Cardiac muscle cell (in vitro differentiated cells and primary cell): ENCODE measurements around a stretch of chr1.

GRCh38 chr1:17233604-17234194 is 15.2 kb upstream of the PADI3 start:
- RAMPAGE, long total RNA: no peak
- RRBS: no CpG with 5 or more reads among the region's 7 CpGs

- RAMPAGE, long total RNA: no peak
- RRBS: no CpG with 5 or more reads among the region's 12 CpGs
These were observed 22.4 kb downstream of the RCC2 start for GRCh38 chr1:17416996-17417612.

- RAMPAGE, long total RNA: no peak
- RRBS: no CpG with 5 or more reads among the region's 7 CpGs
These were observed 11.6 kb downstream of the RCC2 start for GRCh38 chr1:17427971-17428276.

DNA sequence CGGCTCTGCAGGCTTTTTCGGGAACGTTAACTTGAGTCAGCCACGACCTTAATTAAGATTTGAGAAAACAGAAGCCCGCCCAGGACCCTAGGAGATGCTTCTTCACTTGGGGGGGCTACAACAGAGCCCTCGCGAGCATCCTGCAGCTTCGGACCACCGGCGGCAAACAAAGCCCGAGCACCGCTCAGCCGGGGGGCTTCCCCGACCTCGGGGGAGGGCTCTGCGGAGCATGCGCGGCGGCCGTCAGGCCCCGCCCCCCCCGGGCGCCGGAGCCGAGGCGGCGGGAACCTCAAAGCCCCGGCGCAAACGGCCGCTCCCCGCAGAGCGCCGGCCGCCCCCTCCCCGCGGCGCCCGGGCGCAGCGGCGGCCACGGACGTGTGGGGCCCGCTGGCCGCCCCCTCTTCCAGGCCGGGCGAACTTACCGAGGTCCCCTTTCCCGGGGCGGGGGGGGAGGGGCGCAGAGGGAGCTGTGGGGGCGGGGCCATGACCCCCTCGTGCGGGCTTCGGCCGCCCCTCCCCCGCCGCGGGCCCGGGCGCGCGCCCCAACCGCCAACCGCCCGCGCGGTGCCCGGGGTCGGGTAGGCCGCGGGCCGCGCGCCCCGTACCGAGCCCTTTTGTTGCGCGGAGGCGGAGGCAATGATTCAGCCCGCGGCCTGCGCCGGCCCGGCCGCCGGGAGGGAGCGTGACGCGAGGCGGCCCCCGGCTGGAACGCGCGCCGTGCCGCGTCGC is 1.9 kb downstream of the RCC2 start:
- RAMPAGE, long total RNA: no peak
- RRBS: 2% methylated on average over 58 of the region's 100 CpGs

- RAMPAGE, long total RNA: no peak
- RRBS: 3% methylated on average over 18 of the region's 88 CpGs
These were observed 1.0 kb downstream of the RCC2 start for GRCh38 chr1:17438176-17439102.

GRCh38 chr1:17460227-17460929 is 20.9 kb upstream of the RCC2 start:
- RAMPAGE, long total RNA: no peak
- RRBS: 61% methylated on average over 2 of the region's 15 CpGs

- RAMPAGE, long total RNA: no peak
- RRBS: no CpG with 5 or more reads among the region's 15 CpGs
These were observed 1.4 kb downstream of the ARHGEF10L start for GRCh38 chr1:17540674-17541553.

DNA sequence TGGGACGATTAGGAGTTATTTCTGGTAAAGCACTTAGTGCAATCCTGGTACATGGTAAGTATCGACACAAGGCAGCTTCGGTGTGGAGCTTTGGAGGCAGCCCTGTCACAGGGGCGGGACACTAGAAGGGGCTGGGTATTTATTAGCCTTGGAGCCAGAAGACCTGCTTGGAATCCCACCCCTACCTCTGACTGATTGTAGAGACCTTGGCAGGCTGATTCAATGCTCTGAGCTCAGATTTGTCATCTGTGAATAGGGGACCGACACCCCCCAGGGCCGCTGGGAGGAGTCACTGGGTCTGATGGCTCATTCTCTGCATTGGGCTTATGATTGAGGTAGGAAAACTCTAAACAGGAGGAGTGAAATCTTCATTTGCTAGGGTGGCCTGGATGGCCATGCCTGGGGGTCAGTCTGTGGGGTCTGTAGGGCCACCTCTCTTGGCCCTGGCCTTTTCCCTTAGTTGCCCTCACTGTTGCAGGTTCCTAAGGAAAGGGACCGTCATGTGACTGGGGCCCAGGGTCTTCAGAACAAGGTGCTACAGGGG is 19.8 kb downstream of the ARHGEF10L start:
- RAMPAGE, long total RNA: no peak
- RRBS: no CpG with 5 or more reads among the region's 7 CpGs

- RAMPAGE, long total RNA: no peak
- RRBS: 90% methylated on average over 3 of the region's 22 CpGs
These were observed 56.0 kb downstream of the ARHGEF10L start for GRCh38 chr1:17595260-17596217.

- RAMPAGE, long total RNA: no peak
- RRBS: 100% methylated on average over 2 of the region's 9 CpGs
These were observed 94.2 kb downstream of the ARHGEF10L start for GRCh38 chr1:17633724-17634168.

- RAMPAGE, long total RNA: no peak
- RRBS: no CpG with 5 or more reads among the region's 5 CpGs
These were observed 100.6 kb upstream of the ACTL8 start for GRCh38 chr1:17654326-17655074.

DNA sequence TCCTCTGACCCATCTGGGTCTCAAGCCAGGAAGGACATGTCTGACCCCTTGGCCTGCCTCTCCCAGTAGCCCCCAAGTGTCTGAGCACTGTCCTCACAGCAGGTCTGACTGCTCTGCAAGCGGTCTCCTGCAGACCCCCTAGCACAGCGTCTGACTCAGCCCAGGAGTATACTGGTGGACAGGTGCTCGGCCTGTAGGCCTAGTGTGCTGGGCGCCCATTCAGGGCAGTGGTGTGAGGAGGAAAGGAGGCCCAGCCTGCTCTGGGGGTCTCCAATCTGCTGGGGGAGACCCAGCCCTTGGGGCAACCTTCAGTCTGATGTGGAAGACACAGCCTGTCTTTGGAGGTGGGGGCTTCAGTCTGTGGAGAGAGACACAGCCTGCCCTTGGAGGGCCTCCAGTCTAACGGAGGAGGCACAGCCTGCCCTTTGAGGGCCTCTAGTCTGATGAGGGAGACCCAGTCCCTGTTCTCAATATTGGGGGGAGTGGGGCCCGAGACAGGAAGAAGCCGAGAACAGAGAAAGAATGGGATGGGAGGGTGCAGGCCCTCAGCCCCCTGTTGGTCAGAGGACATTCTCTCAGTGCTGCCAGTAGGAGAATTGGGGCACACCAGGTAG is 88.1 kb upstream of the ACTL8 start:
- RAMPAGE, long total RNA: no peak
- RRBS: no CpG with 5 or more reads among the region's 7 CpGs

- RAMPAGE, long total RNA: no peak
- RRBS: no CpG with 5 or more reads among the region's 12 CpGs
These were observed 16.2 kb upstream of the KLHDC7A start for GRCh38 chr1:18464222-18465145.

- RAMPAGE, long total RNA: no peak
- RRBS: no CpG with 5 or more reads among the region's 3 CpGs
These were observed 58.4 kb upstream of the PAX7 start for GRCh38 chr1:18572279-18572517.

DNA sequence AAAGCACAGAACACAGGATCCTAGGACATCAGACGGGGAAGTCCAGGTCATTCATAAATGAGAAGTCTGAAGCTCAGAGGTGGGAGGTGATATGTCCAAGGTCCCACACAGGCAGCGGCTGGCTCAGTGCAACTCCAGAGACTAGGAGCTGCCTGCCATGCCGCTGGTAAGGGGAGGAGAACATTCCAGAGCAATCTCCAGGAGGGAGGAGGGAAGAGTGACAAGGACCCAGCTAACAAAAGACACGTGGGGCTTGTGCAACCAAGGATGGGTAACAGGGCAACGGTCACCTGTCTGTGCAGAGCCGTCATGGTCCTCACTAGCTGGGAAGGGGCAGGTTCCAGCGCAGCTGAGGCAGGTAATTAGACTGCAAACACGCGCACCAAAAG is 19.5 kb downstream of the IFFO2 start:
- RAMPAGE, long total RNA: no peak
- RRBS: no CpG with 5 or more reads among the region's 9 CpGs

DNA sequence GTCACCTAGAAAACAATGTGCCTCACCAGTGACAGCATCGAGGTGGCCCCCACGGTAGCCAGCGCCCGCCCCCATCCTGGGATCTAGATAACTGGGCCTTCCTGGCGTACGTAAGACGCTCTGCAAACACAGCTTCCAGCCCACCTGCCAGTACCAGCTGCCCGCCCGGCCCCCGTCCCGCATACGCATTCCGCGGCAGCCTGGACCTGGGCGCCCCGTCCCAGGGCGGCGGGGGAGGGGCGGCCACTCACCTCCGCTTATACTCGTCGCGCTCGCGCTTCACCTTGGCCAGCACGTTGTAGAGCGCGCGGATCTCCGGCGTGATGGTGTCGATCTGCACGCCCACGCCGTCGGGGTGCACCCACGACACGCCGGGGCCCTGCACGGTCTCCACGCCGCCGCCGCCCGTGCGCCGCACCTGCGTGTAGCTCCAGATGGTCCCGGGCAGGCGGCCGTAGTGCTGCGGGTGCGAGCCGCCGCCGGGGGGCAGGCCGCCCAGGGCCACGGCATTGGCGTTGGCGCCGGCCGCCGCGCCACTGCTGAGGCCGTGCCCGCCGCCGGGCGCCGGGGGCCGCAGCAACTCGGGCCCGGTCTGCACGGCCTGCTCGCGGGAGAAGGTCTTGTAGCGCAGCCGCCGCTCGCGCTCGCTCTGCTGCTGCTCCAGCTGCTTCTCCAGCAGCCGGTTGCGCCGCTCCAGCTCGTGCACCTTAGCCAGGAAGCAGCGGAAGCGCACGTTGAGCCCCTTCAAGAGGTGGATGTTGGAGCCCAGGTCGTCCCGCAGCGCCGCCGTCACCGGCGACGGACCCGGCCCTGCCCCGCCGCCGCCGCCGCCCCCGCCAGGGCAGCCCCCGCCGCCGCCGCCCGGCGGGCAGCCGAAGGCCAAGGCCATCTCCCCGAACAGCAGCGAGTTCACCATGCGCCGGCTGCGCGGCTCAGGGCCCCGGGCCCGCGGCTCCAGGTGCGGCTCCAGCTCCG is 772 bp downstream of the IFFO2 start:
- RAMPAGE, long total RNA: no peak
- RRBS: 2% methylated on average over 71 of the region's 122 CpGs

DNA sequence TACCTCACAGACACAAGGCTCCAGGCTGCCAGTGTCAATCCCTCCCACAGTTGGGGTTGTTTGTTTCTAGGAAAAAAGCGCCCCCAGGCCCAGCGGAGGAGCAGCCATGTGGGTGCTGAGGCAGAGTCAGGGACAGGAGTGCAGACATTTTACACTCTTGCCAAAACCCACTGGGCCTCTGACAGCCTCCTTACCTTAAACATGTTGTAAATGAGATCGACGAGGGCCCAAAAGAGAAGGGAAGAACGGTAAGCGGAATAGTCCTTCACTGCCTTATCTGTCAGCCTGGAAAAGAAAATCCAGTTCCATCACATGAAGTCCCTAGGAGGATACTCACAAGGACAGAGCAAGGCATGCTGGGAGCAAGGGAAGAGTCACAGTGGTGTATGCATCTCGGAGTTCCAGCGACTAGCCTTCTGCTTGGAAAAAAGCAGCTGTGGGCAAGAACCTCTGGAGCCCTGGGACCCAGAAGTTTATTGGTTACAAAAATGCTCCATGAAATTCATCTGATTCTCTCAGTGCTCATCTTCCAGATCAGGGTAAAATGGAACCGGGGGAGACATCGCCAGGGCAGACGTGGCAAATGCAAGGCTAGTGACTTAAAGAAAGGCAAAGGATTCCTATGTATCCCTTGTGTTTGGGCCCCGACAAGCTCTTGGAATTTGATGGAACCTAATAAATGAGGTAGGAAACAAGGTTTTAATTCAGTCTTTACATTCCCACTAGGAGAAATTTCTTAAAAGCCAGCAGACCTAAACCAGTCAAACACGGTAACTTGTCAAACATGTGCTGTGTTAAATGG is 121.5 kb upstream of the IFFO2 start:
- RAMPAGE, long total RNA: no peak
- RRBS: no CpG with 5 or more reads among the region's 13 CpGs

DNA sequence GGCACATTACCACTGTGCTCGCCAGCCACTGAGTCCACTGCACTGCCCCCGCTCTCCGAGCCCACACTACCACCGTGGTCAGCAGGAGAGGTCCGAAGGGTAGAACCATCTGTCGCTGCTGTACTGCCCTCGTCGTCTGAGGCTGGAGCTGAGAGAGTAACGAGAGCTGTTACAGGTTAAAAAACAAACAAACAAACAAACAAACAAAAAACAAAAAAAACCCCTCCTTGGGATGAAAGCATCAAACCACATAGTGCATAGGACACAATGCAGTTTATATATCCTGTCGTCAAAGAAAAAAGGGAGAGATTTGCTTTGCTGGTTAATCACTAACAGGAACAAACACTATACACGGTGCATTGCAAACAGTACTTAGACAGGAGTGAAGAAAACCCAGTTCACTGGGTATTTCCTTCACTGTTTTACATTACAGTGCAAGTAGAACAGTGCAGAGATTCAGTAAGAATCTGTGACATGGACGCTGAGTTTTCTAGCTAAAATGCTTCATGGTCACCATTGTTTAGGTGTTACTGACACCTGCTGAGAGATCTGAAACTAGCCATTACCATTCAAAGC is 70.9 kb downstream of the UBR4 start:
- RAMPAGE, long total RNA: no peak
- RRBS: no CpG with 5 or more reads among the region's 12 CpGs

DNA sequence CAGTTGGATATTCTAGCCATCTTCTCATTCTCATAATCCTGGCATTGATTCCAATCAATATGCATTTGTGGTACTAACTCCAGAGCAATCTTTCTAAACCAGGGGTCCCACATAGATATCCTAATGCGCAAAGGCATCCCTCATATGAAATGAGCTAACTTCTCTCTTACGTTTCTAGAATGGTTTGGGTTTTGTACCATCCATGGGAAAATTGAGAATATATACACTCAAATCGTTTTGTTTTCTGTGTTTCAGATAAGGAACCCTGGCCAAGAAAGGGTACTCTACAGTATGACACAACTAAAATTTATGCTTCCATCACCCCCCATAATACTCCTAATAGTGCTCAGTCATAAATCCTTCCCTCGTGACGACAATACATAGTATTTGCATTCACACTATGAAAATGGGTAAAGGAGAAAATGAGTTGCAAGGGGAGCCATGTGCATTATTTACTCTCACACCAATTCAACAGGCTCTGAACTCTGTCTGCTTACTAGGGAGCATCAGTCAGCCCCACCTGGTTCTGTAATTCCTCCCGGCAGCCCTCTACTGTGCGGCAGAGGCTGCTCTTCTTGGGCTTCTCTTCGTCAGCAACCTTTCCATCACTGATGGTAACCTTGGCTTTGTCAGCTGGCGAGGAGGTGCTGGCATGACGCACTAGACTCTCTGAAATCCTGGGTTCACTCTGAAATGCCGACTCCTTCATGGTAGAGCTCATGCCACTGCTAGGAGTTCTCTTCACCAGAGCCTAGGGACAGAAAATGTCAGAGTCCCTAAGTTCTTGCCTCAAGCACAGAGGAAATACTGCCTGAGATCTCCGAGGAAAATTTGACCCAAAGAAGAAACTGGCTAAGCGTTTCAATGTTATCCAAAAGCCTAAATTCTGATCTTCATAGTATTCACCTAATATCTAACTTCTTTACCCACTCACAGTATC is 49.4 kb downstream of the UBR4 start:
- RAMPAGE, long total RNA: no peak
- RRBS: no CpG with 5 or more reads among the region's 13 CpGs

DNA sequence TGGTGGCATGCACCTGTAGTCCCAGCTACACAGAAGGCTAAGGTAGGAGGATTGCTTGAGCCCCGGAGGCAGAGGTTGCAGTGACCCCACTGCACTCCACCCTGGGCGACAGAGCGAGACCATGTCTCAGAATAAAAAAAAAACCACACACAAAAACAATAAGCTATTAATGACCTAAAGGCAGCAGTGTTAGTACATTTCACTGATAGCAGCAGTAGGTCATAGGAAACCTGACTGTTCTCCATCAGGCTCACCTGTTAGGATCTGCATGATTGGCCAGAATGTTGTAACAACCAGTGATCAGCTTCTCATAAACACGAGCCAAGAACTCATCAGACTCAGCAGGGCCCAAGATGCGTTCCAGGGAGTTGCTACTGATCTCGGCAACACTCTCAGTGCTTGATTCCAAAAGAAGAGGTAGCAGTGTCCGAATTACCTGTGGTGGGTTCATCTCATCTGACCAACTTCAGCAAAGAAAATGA is 43.3 kb downstream of the UBR4 start:
- RAMPAGE, long total RNA: no peak
- RRBS: no CpG with 5 or more reads among the region's 7 CpGs